ENCODE results near the genes MAGEB10 and GK.

DNA sequence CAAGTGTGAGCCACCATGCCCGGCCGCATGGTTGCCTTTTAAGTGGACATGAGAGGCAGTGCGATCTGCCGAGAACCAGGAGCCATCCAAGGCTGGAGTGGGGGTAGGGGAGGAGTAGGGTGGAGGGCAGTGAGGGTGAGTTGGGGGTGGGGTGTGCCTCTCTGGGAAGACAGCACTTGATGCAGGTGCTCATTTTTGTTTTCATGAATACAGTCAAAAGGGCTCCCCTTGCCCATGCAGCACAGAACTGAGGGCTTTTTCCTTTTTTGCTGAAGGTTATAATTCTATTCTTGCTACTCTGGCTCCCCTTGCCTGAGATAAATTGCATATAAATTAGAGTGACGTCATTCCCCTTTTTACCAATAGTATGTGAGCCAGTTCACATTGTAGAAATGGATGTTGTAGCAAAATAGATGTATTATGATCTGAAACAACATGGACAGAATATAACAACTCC, 28.3 kb downstream of the CXorf58 start:
- PRO-cap: no peak

GRCh38 chrX:24150828-24152062, 1.7 kb downstream of the ZFX start:
- PRO-cap: no peak

GRCh38 chrX:24167177-24167887, 17.8 kb downstream of the ZFX start:
- PRO-cap: no peak

DNA sequence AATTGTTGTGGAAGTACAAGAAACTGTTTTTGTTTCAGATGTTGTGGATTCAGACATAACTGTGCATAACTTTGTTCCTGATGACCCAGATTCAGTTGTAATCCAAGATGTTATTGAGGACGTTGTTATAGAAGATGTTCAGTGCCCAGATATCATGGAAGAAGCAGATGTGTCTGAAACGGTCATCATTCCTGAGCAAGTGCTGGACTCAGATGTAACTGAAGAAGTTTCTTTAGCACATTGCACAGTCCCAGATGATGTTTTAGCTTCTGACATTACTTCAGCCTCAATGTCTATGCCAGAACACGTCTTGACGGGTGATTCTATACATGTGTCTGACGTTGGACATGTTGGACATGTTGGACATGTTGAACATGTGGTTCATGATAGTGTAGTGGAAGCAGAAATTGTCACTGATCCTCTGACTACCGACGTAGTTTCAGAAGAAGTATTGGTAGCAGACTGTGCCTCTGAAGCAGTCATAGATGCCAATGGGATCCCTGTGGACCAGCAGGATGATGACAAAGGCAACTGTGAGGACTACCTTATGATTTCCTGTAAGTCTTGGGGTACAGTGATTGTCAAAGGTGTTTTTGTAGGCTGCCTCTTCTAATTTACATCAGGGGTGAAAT, 29.8 kb downstream of the ZFX start:
- PRO-cap: no peak

DNA sequence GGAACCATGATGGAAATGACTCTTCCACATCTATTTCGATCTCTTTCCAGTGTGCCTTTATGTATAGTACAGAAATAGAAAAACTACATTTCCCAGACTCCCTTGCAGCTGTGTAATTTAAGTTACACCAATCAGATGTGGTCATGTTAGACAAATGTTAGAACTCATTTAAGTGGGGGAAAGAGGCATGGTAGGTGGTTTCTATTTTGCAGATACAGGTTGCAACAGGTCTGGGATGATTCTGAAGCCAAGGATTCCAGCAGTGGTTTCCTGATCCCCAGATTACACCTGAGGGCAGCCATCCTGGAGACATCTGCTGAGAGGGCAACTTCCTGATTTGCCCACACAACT, 38.7 kb upstream of the PDK3 start:
- PRO-cap: no peak

- PRO-cap: no peak
These were observed 81.0 kb downstream of the PCYT1B start for GRCh38 chrX:24566066-24566670.

- PRO-cap: no peak
These were observed 135.1 kb downstream of the ARX start for GRCh38 chrX:24880665-24881137.

DNA sequence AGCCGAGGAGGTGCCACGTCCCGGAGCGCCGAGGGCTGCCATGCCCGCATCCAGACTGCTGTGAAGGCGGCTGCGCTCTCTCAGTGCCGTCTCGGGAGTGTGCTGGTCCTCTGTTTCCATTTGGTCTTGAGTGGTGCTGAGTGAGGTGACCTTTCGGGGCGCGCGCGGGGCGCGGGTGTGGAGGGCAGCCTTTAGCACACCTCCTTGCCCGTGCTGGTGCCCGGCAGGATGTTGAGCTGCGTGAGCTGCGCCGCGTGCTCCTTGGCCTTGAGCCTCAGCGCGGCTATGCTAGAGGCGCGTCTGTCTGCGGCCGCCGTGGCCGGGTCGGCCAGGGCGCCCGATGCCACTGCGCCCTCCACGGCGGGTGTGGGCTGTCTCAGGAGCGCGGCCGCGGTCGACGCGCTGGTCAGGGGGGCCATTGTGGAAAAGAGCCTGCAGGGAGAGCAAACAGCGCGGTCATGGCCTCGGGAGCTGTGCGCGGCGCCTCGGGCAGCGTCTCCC, 11.2 kb downstream of the ARX start:
- PRO-cap: no peak

GRCh38 chrX:26383219-26383519, 167.2 kb downstream of the MAGEB5 start:
- PRO-cap: no peak

DNA sequence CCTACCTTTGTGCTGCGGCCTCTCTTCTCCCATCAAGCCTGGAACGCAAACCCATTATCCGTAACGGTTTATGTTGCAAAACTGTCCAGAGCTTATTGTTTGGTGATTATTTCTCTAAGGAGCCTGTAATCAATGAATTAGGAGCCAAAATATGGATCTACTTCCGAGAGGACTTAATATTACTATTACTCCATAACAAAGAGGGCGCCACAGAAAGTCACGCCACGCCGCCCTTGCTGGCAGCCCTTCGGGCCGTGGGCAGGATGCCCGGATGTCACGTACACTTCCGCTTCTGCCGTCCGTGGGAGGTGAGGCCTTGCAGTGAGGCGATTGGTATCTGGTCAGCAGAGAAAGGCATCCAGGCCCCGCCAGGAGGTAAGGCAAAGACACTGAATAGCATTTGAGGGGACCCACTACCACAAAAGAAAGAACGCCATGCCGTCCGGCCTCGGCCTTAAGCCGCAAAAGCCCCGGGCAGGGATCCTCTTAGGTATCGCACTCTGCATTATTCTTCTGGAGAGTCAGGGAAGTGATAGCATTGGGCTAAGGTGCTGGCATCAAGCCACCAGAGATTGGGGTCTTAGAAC, at the start of gene MAGEB10:
TSS of gene MAGEB10 (plus strand) at position 329 of the 587 bp plus-strand sequence.
- PRO-cap: no peak

DNA sequence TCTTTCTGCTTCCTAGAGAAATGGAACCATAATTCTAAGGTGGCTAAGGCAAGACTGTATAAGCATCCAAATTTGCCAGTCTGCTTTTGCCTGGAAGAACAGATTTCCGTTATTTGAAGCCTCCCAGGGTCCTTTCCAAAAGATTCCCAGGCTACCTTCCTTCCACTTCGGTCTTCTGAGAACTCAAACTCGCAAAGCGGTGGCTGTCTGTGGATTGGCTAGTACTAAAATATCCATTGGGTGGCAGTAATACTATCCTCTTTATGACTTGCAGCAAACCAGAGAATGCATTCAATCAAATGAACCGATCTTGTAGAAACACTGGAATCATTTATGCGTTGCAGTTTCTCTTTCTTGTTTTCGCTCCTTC, 419 bp upstream of the IL1RAPL1 start:
- PRO-cap: bidirectional peak, plus-strand start at position 290 of the sequence, minus-strand start at position 198 of the sequence

DNA sequence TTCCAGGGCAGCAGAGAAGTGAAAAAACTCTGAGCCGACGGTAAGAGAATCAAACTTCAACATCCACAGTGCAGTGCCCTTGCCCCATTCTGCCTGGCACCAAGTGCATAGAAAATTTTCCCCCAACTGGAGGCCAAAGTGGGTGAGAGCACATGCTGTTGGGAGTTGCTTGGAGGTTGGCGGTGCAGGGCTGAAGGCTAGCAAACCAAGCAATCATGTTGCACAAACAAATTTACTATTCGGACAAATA, 36.1 kb upstream of the GK start:
- PRO-cap: no peak

GRCh38 chrX:30653250-30654545, at the start of gene GK:
TSS of gene GK (plus strand) at chrX:30653423.
- PRO-cap: bidirectional peak, plus-strand start at chrX:30653396, minus-strand start at chrX:30653166; unidirectional peak, plus-strand start at chrX:30653496

DNA sequence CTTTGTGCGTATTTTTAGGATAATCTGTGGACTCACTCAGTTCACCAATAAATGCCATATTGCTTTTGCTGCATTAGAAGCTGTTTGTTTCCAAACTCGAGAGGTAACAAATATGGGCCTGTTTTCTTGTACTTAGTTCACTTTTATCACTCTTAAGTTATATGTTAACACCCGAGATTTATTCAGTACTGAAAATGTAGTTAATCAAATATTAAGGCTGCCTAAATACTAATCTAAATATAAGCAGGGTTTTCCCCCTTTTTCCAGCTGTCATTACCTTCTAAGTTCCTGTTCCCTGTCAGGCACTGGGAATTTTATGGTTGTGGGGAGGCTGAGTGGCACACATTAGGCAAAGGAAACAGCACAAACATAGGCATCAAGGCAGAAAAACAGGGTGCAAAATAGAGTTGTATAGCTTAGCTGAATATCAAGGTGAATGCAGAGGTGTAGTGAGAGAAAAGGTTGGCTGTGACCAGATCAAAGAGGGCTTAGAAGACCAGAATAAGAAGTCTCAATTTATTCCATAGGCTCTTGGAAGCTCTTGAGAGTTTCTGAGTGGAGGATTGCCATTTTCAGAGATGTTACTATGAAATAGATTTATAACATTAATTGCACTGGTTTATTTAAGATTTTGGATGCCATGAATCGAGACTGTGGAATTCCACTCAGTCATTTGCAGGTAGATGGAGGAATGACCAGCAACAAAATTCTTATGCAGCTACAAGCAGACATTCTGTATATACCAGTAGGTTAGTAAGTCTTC, 67.0 kb downstream of the GK start:
- PRO-cap: no peak

- PRO-cap: no peak
These were observed 261 bp downstream of the FTHL17 start for GRCh38 chrX:31071669-31071890.

DNA sequence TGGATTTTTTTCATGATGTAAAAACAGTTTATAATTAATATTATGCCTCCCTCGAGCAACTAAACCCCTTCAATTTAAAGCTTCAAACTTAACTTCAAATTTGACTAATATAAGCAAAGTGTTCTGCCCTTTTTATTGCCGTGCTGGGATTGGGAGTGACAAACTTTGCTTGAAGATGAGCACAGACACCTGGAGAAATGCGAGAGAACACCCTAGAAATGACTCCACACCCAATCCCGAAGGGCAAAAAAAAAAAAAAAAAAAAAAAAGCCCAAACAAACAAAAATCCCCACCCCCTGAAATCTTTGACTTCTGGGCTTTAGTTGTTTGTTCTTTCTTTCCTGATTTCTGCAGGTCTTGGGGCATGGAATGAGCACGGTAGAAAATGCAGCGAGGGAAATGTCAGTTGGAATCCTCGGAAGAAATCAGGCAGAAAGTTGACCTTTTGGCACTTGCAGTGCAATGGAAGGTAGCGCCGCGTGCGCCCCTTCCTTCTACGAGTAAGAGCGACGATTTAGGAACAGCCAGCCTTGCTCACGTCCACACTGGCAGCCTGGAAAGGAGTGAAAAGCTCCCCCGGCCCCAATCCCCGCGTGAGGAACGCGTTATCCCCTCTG, 194.2 kb upstream of the FTHL17 start:
- PRO-cap: unidirectional peak, plus-strand start at position 451 of the sequence

DNA sequence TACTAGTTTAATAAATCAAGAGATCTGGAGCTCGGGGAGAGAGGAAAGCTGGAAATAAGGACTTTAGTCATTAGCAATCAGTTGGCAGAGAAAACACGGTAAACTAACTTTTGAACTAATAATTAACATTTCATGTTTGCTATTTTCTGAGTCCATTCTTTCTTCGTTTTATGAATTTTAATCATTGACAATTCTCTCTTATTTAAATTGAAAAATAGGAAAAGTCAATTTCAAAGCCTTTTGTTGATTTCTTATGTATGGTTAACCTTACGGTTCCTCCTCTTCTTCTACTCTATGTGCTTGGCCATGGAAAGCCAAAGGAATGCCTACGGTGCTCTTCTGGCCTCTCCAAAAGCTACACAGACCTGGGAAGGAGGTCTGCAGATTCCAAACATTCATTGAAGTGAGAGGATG, 862.9 kb upstream of the FTHL17 start:
- PRO-cap: no peak

- PRO-cap: no peak
These were observed 846.3 kb downstream of the DMD start for GRCh38 chrX:32365006-32365450.

- PRO-cap: no peak
These were observed 27.5 kb downstream of the TMEM47 start for GRCh38 chrX:34629541-34630086.

- PRO-cap: no peak
These were observed 1.0 kb upstream of the PRRG1 start for GRCh38 chrX:37348125-37348576.

Measured in cardiac septum (tissue), 1 donor.